Metanephros (tissue), 2 donors: ENCODE data around the genes KRTAP5-6, INS and TSSC4.

GRCh38 chr11:1689325-1690281 is 7.4 kb upstream of the KRTAP5-6 start:
- RAMPAGE, long total RNA, result no peak

DNA sequence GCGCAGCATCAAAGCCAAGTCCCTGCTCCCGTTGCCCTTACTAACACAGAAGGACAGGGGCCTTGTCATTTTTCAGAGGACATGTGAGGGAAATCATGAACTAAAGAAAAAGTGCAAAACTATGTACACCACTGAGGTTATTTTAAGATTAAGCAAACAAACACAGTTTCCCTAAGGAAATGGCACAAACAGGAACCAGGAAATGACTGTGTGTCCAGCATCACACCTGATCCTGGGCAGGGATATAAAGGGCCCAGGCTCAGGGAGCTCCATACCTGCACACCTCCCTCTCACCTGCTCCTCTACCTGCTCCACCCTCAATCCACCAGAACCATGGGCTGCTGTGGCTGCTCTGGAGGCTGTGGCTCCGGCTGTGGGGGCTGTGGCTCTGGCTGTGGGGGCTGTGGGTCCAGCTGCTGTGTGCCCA is at the start of gene KRTAP5-6:
Gene KRTAP5-6 (plus strand): TSS at position 283 of the 427 bp plus-strand sequence.
- RAMPAGE, long total RNA, result no peak

DNA sequence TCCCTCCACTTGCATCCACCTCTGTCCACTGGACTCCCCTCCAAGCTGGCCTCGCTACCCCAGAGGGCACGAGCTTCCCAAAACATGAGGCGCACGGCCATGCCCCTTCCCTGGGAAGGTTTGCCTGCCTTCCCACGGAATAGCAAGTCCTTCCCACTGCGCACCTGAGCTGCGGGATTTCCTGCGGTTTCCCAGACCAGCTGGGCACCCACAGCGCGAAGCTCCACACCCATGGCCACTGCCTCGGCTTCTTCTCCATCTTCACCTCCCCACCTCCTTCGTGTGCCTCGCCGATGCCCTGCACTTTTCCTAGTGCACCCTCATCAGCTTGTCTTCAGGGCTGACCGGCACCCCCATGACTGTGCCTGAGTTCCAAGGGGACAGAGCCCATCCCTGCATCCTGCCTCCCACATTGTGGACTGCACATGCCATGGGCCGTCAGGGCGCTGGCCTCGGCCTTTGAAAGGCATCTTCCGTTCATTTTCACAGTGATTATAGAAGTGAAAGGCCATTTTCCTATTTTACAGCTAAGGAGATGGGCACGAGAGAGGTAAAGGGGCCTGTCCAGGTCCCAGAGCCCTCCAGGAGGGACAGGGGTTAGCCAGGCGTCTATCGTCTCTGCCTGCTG is 16.4 kb downstream of the IFITM10 start:
- RAMPAGE, long total RNA, result no peak

GRCh38 chr11:1757601-1758507 is 5.9 kb downstream of the CTSD start:
- RAMPAGE, long total RNA, result no peak

- RAMPAGE, long total RNA, result no peak
Measured at GRCh38 chr11:1830015-1830578, 4.7 kb upstream of the SYT8 start.

DNA sequence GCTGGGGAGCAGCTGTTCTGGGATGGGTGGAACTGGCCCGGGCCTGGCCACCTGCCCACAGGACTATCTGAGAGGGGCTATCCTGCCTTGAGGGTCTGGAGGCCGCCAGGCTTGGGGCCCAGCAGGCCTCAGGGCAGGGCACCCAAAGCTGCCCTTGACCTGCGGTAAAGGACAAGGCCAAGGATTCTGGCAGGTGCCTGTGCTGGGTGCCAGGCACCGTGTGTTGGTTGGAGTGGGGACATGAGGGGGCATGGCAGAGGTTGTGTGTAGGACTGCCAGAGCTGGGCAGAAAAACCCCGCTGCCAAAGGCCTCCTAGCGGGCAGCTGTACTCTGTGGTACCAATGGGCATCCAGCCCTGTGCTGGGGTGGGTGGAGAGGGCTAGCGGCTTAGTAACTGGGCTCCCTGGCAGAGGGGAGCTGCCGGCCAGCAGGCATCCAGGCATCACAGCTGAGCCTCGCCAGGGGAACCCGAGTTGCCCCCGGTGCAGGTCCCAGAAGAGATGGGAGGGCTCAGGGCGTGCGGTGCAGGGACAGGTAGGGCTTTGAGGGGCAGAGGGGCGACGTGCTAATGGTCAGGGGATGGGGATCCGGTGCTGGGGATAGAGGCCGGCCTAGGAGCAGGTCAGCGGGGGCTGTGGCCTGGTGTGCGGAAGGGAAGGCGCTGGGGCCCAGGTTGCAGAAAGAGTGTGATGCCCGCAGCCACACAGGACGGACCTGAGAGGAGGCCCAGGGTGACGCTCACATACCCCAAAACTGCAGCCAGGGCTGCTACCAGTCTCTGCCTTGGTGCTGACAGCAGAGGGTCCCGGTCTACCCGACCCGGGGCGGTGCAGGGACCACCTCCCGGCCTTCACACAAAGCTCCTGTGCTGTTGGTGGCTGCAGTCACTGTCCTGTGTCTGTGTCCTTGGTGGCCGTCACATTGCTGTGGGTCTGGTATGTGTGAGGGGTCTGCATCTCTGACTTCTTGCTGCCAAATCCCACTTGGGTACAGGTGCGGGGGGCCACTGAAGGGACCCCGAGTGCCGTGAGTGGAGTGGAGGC is 1.0 kb downstream of the LSP1 start:
- RAMPAGE, long total RNA, result no peak

GRCh38 chr11:1876077-1877171 is 15.3 kb downstream of the PRR33 start:
- RAMPAGE, long total RNA, result no peak

GRCh38 chr11:1915764-1916374 is 3.6 kb upstream of the TNNT3 start:
- RAMPAGE, long total RNA, result no peak

DNA sequence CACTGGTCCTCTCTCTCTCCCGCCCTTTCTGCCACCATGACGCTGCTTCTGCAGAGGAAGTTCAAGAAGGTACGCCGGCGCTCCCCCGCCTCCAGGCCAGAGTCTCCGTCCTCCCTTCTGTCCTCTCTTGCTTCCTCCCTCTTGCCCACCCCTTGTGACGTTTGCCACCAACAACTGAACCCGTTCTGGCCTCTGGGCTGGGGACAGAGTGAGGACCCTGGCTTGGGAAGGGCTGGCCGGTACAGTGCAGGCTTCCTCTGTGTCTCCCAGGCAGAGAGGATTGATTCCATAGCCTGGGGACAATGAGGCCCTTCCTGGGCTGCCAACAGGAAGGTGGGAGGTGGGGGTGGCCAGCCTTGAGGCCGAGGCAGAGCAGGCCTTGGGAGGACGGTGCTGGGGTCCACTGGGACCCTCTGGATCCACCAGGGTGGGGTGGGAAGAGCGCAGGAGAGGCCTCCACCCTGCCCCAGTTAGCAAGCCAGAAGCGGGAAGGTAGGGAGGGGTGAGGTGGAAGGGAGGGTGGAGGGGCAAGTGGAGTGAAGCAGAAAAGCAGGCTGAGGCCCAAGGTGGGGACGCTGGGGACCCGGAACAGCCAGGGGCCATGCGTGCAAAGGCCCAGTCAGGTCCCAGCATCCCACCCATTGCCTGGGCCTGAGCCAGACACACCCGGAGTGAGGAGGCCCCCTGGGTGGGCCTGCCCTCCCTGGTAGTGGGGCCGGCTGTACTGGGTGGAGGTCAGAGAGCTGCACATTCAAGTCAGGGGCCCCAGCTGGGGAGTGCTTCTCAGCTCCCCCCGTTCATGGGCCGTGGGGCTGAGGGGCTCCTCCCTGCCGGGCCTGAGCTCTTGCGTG is 7.4 kb downstream of the TNNT3 start:
- RAMPAGE, long total RNA, result no peak

GRCh38 chr11:1931239-1931728 is 11.8 kb downstream of the TNNT3 start:
- RAMPAGE, long total RNA, result no peak

DNA sequence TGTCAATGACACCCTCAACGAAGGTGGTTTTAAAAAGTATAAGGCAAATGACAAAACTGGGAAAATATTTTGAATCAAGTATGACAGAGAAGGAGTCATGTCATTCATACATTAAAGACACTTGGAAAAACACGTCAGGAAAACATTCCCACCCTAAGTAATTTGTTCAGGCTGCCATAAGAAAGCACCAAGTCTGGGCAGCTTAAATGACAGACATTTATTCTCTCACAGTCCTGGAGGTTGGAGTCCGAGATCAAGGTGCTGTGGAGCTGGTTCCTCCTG is 6.5 kb upstream of the MRPL23 start:
- RAMPAGE, long total RNA, result no peak

DNA sequence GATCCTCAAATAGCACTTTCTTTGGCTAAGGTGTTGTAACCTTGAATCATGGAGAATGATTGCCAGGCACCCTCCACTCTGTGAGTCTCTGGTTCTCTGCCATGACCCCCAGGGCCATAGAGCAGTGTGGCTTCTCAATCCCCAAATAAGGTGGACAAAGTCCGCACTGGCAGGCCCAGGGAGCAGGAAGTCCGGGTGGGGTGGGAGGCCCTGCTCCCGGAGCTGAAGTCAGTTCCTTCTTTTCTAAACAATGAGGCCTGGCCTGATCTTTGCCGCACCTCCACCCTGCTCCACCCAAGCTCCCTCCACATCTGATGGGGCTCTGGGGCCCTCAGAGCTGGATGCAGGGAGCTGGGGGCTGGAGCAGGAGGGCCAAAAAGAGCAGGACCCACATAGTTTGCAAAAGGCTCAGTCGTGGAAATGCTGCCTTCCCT is 36.6 kb downstream of the IGF2 start:
- RAMPAGE, long total RNA, result no peak

DNA sequence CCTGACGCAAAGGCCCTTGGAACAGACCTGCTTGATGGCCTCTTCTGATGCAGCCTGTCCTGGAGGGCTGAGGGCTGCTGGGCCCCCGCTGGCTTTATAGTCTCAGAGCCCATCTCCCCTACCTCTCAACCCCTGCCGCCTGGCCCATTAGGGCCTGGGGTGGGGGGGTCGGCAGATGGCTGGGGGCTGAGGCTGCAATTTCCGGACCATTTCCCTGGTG is at the start of gene INS:
Gene INS (minus strand): TSS at position 69 of the 220 bp plus-strand sequence.
- RAMPAGE, long total RNA, result no peak

- RAMPAGE, long total RNA, result no peak
Measured at GRCh38 chr11:2217202-2218079, 45.8 kb upstream of the TH start.

DNA sequence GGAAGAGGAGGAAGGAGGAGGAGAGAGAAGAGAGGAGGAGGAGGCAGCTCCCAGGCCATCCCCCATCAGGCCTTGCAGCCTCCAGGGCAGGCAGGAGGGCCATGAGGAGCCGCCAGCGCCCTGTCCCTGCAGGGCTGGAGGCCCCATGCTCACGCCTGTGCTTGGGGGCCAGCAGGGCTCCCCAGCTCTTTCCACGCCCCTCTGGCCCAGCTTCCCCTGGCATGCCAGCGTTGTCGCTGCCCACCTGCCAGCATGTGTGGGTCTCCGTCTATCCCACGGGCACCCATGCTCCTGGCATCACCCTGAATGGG is 5.2 kb downstream of the TSPAN32 start:
- RAMPAGE, long total RNA, result no peak

DNA sequence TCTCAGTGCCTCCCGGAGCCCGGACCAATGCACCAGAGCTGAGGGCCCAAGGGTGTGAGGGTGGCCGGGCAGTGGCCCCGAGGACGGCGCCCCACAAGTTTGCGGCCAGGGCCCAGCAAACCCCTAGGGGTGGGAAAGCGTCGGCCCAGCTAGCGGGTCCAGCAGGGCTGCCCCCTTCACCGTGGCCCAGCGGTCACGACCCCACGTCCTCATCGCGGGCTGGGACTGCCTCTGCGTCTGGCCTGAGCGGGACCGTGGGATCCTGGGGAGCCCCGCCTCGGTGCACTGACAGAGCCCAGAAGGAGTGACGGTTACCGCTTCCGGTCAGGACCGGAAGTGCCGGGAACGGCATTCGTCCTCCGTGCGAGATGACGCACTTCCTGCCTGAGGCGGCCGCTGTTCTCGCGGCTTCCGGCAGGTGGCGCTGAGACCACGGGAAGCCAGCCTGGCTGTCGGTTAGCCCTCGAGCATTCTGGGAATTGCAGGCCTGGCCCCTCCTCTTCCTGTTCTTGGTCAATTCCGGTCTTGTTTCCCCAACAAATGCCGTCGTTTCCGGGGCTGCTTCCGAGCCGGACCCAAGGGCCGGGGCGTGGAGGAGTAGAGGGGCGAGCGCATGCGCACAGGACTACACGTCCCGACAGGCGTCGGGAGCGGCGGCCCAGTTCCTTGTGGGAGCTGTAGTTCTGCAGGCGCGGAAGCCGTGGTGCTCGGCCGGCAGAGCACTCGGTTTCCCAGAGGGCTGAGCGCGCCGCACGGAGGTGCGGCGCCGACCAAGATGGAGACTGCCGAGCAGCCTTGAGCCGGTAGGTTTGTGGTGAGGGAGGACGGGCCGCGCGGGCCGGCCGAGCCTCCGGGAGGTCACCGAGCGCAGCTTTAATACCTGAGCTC is at the start of gene TSSC4:
Gene TSSC4 (plus strand): TSS at position 755 of the 888 bp plus-strand sequence.
- RAMPAGE, long total RNA, result start-site peak on the plus strand centred at position 776 of the sequence, 46 bp wide, 93 and 99 reads in 2 replicates

GRCh38 chr11:2400884-2401123 is 254 bp downstream of the TSSC4 start:
- RAMPAGE, long total RNA, result no peak

- RAMPAGE, long total RNA, result no peak
Measured at GRCh38 chr11:2669383-2670144, 216.0 kb downstream of the CDKN1C start.

DNA sequence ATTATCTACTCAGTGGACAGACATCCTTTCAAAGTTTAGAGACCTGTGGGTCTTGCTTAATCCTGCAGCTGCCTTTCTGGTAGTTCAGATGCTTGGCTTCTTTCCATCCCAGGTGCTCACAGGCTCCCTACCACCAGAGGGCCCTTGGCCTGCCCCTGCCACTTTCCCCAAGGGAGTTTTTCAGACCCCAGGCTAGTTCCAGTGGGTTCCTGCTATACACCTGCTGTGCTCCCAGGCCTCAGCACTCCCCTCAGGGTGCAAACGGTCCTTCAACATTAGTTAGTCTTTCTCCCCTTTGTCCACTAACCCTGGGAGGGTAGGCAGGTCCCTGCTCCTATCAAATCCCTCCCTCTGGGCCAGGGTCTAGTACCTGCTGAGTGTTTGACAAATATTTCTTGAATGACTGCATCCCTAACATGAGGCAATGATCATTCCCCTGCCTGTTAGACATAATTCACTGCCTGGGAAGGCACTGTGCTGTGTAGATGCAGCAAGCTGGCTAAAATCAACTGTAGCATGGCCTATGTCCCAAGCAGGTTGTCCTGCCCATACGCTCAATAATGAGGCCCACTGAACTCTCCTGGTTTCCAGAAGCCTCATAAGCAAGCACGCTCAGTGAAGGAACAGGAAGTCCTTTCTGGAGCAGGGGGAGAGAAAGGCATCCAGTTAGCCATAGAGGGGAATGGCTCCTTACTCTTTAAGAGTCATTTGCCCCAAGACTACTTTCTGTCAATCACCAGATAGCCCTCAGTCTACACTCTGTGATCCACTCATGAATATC is 193.0 kb downstream of the CDKN1C start:
- RAMPAGE, long total RNA, result no peak

- RAMPAGE, long total RNA, result no peak
Measured at GRCh38 chr11:2693578-2693766, 192.1 kb downstream of the CDKN1C start.